Placental pericyte (primary cell): ENCODE data around the genes PLEKHO2, ANKDD1A, KBTBD13 and UBAP1L.

DNA sequence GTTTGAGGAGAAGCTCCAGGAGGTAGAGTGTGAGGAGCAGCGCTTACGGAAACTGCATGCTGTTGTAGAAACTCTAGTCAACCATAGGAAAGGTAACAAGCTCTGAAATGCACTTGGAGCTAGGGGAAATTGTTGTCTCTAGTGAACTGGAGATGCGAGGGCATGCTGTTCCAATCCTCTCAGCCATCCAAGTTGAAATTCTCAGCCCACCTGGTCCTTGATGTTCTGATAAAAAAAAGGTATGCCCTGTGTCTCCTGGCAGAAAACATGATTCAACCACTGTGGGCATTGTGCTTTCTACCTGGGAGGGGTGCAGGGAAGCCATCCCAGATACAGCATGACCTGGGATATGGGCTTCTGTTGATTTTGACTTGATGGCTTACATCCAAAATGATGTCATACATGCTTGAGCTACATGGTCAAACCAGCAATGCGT lies 21.3 kb upstream of the SNX22 start:
- CAGE, long polyA plus RNA = no peak

DNA sequence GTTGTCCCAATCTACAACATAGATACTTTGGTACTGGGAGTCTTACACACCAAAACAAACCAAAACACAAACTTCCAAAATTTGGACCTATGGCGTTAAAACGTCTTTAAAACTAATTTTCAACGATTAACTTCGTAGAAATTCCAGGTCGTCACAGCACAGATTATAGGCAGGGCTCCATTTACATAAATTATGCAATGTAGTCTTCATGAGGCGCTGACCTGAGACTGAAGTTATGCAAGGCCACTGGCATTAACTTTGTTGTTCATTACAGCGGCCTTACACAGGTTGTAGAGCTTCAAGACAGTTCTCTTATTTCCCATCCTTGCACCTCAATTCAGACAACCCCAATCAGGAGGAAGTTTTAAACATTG lies 1.1 kb upstream of the PPIB start:
- CAGE, long polyA plus RNA = no peak

DNA sequence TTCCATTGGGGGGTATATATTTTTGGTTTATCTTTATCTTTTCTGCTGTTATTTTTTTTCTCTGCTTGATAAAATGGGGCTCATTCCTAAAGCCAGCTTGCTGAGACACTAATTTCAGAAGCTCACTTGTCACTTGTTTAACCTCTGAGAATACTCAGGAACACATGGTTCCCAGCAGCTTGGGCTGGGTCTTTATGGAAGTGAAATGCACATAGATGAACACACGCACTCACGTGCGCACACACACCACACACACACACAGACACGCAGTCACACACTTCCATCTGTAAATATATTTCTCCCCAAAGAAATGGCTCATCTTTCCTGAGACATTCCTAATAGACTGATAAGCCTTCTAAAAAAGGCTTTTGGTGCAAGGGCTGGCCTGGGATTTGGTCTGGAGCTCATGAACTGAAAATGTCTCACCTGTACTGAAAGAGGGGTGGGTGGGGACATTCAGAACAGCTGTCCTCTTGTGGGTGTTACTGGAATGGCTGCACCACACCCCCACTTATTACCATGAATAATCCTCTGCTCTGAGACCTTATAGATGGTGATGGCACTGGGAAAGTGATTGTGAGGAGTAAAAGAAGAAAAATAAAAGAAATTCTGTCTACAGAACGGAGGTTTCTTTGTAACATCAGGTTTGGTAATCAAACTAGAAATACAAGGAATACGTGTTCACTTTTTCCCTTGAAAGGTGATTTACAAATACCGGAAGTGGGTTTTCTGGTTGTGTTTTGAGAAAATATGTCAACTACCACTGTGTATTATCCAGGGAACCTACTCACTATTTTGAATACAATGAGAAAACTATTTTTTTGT lies 3.7 kb upstream of the PPIB start:
- CAGE, long polyA plus RNA = no peak

- CAGE, long polyA plus RNA = no peak
These were observed 17.2 kb upstream of the PPIB start for GRCh38 chr15:64180120-64180348.

- CAGE, long polyA plus RNA = no peak
These were observed 6.1 kb downstream of the TRIP4 start for GRCh38 chr15:64393605-64394301.

DNA sequence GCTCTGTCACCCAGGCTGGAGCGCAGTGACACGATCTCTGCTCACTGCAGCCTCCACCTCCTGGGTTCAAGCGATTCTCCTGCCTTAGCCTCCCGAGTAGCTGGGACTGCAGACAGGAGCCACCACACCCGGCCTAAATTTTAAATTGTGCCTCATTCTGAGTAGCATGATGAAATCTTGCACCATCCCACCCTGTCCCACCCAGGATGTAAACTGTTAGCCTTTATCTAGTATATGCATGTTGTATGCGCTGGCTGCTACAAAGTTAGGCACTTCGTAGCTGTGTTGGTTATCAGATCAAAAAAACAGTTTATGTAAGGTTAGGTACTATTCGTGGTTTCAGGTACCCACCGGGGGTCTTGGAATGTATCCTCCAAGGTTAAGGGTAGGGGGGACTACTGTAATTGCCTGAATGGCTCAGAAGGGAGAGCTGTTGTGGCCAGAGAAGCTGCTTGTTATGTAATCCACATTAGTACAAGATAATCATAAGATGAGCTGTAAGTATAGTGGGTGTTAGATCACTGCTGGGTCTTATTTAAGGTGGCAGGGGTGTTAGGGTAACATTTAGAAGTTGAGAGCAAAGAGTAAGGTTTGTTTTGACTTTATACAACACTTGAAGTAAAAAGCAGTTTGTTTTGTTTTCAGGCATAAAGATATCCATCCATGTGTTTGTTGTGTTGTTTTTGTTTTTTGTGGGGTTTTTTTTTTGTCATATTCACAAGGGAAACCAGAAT lies 103.7 kb downstream of the ZNF609 start:
- CAGE, long polyA plus RNA = no peak

DNA sequence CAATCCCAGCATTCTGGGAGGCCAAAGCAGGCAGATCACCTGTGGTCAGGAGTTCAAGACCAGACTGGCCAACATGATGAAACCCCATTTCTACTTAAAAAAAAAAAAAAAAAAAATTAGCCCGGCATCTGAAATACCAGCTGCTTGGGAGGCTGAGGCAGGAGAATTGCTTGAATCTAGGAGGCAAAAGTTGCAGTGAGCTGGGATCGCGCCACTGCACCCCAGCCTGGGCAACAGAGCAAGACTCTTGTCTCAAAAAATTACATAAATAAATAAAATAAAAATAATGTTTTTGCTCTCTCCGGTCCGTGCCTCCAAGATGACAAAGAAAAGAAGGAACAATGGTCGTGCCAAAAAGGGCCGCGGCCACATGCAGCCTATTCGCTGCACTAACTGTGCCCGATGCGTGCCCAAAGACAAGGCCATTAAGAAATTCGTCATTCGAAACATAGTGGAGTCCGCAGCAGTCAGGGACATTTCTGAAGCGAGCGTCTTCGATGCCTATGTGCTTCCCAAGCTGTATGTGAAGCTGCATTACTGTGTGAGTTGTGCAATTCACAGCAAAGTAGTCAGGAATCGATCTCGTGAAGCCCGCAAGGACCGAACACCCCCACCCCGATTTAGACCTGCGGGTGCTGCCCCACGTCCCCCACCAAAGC lies 132.4 kb downstream of the ZNF609 start:
- CAGE, long polyA plus RNA = no peak

DNA sequence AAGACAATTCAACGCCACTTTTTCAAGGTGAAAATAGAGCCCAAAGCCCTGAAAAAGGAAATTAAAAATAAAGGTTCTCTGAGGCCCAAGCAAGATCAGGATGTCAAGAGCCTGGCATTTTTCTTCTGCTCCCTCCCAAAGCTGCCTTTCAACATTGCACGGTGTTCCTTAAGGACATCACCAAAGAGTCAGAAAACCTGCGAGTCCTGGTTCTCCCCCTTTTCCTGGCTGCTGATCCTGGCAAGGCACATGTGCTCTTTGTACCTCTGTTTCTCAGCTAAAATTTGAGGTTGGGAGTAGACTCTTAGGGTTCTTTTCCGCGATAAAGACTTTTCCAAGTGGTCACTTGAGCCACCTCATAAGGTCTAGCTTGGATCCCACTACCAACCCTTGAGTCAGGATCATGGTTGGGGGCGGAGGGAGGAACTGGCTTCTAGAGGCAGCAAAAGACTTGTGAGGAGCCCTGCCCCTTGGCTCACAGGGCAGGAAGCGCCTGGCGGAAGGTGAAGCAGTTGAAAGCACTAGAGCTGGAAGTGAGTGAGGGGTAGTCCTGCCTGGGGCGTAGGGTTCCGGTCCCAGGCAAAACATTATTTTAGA lies 57.9 kb downstream of the RBPMS2 start:
- CAGE, long polyA plus RNA = no peak

GRCh38 chr15:64841143-64842038 lies at the start of gene PLEKHO2:
Gene PLEKHO2 (plus strand): TSS chr15:64841915.
- CAGE, long polyA plus RNA = no peak

GRCh38 chr15:64911221-64912699 lies at the start of gene ANKDD1A:
Gene ANKDD1A (plus strand): TSS chr15:64911902.
- CAGE, long polyA plus RNA = no peak

GRCh38 chr15:65033043-65033459 lies 3.6 kb upstream of the MTFMT start:
- CAGE, long polyA plus RNA = no peak

GRCh38 chr15:65075625-65076496 lies 685 bp upstream of the KBTBD13 start:
- CAGE, long polyA plus RNA = no peak

GRCh38 chr15:65076497-65077182 lies at the start of gene KBTBD13:
Gene KBTBD13 (plus strand): TSS chr15:65076746.
- CAGE, long polyA plus RNA = no peak

GRCh38 chr15:65115138-65115352 lies at the start of gene UBAP1L:
Gene UBAP1L (minus strand): TSS chr15:65115200.
- CAGE, long polyA plus RNA = no peak

- CAGE, long polyA plus RNA = no peak
These were observed 4.9 kb downstream of the CLPX start for GRCh38 chr15:65180329-65180603.

- CAGE, long polyA plus RNA = no peak
These were observed 21.5 kb downstream of the IGDCC4 start for GRCh38 chr15:65401139-65401851.

- CAGE, long polyA plus RNA = no peak
These were observed 5.7 kb downstream of the IGDCC4 start for GRCh38 chr15:65416862-65417724.

GRCh38 chr15:65539888-65540240 lies 9.6 kb downstream of the HACD3 start:
- CAGE, long polyA plus RNA = no peak

- CAGE, long polyA plus RNA = no peak
These were observed 2.3 kb downstream of the SLC24A1 start for GRCh38 chr15:65623877-65624533.

DNA sequence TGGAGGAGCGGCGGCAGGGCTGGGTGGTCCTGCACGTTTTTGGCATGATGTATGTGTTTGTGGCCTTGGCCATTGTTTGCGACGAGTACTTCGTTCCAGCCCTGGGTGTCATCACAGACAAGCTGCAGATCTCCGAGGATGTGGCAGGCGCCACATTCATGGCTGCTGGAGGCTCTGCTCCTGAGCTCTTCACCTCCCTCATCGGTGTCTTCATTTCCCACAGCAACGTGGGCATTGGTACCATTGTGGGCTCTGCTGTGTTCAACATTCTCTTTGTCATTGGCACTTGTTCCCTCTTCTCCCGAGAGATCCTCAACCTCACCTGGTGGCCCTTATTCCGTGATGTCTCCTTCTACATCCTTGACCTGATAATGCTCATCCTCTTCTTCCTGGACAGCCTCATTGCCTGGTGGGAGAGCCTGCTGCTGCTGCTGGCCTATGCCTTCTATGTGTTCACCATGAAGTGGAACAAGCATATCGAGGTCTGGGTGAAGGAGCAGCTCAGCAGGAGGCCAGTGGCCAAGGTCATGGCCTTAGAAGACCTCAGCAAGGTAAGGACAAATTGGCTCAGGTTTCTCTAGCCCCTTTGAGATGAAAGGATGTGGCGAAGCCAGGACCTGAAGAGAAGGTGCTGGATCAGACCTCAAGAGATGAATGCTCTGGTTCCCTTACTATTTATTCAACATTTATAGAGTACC lies 3.8 kb downstream of the SLC24A1 start:
- CAGE, long polyA plus RNA = no peak